ENCODE measurements around a stretch of chr2.

GRCh38 chr2:237446031-237446611 is 32.2 kb upstream of the COL6A3 start:
- PRO-cap: unidirectional peak, plus-strand start at chr2:237446526

- PRO-cap: no peak
These were observed 10.3 kb downstream of the MLPH start for GRCh38 chr2:237497404-237497637.

DNA sequence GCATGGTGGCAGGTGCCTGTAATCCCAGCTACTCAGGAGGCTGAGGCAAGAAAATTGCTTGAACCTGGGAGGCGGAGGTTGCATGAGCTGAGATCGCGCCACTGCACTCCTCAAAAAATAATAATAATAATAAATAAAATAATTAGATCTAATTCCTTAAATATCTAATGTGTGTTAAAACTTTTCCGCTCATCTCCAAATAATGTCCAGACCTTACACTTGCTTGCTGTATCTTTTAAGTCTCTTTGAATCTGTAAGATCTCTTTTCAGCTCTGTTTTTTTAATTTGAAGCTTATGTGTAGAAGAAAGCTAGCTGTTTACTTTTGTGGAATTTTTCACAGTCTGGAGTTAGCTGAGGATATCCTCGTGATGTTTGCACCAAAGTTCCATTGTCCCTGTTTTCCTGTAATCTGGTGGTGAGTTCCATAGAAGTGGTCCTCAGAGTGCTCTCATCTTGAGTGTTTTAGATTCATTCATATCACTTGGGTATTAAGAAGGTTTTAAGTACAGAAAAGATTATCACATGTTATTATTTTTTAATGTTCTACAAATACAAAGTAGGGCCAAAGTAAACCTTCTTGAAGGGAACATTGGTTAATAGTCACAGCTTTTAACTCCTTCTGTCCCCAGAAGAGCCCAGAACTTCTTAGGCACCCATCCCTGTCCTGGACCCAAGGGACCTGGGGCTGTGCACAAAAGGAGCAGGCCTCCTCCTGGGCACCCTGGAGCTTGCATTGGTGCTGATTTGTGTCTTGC is 14.8 kb downstream of the MLPH start:
- PRO-cap: no peak

GRCh38 chr2:237503291-237503655 is 16.2 kb downstream of the MLPH start:
- PRO-cap: no peak

- PRO-cap: no peak
These were observed 25.6 kb downstream of the MLPH start for GRCh38 chr2:237512541-237513173.

- PRO-cap: no peak
These were observed 15.3 kb upstream of the PRLH start for GRCh38 chr2:237550920-237551659.

DNA sequence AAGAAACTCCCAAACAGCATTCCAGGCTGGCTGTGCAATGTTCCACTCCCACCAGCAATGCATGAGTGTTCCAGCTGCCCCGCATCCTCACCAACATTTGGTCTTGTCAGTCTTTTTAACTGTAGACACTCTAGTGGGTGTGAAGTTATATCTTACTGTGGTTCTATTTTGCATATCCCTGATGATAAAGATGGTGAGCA is 8.9 kb upstream of the LRRFIP1 start:
- PRO-cap: no peak

DNA sequence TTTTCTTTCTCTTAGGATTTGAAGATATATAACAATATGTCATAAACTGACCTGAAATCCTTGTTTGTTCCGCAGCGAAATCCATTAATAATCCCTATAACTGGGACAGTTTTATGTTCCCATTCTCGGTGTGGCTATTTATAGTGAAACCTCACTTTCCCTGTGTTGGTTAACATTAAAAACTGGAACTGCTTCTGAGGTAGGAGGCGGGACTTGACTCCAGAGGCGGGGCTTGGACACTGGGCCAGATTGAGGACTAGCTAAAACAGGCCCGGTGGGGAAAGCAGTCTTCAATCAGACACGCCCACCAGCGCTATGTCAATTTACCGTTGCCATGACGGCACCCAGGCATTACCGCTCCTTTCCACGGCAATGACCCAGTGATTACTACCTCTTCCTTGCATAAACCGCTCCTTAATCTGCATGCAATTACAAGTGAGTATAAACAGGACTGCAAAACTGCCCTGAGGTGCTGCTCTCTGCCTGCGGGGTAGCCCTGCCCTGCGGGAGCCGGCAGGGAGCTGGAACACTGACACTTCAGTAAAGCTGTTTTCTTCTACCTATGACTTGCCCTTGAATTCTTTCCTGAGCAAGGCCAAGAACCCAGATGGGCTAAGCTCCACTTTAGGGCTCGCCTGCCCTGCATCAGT is 35.3 kb downstream of the LRRFIP1 start:
- PRO-cap: no peak

- PRO-cap: no peak
These were observed 57.8 kb downstream of the LRRFIP1 start for GRCh38 chr2:237685235-237685588.

GRCh38 chr2:237699733-237700462 is 72.5 kb downstream of the LRRFIP1 start:
- PRO-cap: no peak

- PRO-cap: no peak
These were observed 74.3 kb upstream of the RBM44 start for GRCh38 chr2:237724225-237724674.

GRCh38 chr2:237731679-237731968 is 67.0 kb upstream of the RBM44 start:
- PRO-cap: unidirectional peak, plus-strand start at chr2:237731910

DNA sequence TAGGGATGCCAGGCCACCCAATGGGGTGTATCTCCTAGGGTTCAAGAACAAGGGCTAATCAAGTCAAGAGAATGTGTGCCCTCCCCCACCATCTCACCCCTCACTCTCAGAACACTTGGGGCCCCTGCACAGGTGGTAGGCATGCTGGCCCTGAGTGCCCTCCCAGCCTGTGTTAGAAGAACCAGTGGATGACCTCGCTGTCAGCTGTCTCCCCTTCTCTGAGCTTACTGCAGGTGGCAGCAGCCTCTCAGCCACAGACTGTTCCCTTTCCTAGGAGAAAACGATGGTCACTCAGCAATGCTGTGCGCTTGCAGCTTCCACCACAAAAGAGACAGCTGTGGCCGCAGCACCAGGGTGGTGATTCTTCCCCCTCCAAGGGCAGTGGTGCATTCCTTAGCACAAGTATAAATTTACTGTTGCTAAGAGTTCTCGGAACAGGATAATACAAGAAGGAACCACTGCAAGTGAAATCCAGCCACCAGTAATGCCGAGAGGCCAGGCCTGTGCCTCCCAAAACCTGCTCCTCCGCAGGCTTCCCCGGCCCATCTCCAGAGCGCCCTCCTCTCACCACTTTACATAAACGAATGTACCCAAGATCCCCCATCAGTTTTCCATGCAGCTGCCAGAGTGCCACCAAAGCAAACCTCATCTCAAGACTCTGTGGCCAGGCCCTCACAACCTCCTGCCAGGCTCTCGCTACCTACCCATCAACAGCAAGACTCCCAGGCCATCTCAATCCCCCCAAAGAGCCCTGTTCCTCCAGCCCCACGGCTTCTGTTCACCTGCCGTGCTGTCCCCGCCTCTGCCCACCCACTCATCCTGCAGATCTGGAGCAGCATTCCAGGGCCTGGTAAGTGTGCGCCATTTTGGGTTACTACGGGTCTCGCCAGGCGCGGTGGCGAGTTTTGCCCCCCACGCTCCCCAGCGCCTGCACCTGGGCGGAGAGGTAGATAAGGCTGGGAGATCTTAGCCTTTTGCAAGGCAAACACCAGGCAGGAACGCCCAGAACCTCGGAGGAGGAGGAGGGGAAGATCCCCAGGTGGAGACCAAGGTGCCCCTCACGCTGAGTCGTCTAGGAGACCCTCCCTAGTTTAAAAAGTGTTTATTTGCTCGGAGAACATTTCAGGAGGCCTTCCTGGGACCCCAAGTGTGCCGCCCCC is 765 bp upstream of the RAMP1 start:
- PRO-cap: unidirectional peak, plus-strand start at position 278 of the sequence; unidirectional peak, plus-strand start at position 1,005 of the sequence

DNA sequence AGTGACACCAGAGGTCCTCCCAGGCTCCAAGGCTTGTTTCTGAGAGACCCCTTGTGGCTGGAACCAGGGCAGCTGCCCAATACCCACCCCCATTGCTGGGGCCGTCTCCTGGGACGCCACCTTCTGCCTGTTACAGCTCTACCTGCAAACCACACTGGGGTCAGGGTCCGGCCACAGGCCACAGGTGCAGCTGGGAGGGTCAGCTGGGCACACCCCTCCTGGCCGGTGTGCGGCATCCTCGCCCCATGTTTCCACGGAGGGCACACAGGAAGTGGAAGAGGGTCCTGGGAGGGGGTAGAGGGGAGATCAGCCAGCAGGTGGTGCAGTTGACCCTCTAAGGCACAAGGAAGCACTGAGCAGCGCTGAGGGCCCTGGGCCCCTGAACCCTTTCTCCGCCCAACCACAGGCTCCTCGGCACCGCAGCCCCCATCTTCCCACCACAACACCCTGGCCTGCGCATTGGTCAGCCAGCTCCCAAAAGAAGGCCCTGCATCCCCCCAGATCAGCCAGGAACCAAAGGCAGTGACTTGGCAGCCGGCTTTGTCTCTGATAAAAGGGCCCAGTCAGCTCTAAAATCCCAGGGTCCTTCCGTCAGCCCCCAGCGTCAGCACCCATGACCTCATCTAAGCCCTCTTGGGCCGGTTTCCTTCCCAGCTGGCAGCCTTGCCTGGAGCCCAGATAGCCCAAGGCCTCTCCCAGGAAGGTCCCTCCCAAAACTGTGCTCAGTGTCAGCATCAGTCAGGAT is 1.6 kb downstream of the ERFE start:
- PRO-cap: no peak

GRCh38 chr2:238174596-238175334 is 16.0 kb downstream of the ERFE start:
- PRO-cap: no peak

DNA sequence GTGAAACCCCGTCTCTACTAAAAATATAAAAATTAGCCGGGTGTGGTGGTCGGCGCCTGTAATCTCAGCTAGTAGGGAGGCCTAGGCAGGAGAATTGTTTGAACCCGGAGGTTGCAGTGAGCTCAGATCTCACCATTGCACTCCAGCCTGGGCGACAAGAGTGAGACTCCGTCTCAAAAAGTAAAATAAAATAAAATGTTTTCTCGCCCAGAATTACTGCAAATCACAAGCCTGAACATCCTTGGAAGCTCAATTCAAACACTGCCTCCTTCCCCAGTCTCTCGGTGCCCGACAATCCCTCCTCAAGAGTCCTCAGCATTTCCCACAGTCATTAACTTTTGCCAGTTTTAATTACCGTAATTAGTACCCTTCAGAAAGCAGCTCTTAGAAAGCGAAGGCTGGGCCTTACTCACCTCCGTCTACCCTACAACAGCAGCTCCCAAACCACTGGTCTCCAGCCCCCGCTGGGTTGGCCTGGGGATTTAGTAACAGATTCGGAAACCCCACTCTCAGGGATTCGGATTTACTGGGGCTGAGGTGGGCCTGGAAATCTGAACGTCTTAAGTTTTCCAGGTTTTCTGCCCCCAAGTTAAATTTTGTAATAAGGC is 1.3 kb downstream of the ILKAP start:
- PRO-cap: no peak

- PRO-cap: unidirectional peak, minus-strand start at chr2:238231620
These were observed 8.4 kb downstream of the HES6 start for GRCh38 chr2:238231419-238231914.

- PRO-cap: no peak
These were observed 5.7 kb upstream of the HES6 start for GRCh38 chr2:238245479-238245955.

DNA sequence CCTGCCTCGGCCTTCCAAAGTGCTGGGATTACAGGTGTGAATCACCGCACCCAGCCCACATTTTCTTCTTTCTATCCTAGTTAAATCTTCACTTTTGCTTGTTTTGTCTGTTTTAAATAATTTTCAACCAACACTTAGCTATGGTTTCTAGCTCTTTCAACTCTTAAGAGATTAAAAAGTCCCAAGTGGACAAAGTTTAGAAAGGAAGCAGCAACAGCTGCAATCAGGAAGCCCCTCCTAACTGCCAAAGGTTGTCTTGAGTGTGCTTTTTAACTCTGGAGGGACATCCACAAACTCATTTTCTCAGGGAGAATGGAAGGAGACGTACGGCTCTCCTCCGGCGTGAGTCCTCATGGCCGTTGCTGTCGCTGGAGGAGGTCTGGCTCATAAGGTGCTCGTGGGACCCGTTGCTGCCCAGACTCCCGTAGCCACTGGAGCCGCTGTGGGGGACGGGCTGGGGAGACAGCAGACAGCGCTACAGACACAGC is 20.7 kb upstream of the HES6 start:
- PRO-cap: no peak

- PRO-cap: no peak
These were observed 147.9 kb upstream of the TWIST2 start for GRCh38 chr2:238699849-238700514.